ENCODE measurements around a stretch of chr3.

- PRO-cap, result no peak
- RRBS, result 21% methylated on average over 6 of the region's 14 CpGs
Observed at GRCh38 chr3:65954265-65954936, 84.3 kb downstream of the MAGI1 start.

DNA sequence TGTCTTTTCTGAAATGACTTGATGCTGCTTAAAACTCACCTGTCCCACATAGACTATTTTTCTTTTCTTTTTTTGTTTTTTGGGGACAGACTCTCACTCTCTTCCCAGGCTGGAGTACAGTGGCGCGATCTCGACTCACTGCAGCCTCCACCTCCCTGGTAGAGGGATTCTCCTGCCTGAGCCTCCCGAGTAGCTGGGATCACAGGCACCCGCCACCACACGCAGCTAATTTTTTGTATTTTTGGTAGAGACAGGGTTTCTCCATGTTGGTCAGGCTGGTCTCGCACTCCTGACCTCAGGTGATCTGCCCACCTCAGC is 36.3 kb downstream of the MAGI1 start:
- PRO-cap, result no peak
- RRBS, result no CpG with 5 or more reads among the region's 7 CpGs

DNA sequence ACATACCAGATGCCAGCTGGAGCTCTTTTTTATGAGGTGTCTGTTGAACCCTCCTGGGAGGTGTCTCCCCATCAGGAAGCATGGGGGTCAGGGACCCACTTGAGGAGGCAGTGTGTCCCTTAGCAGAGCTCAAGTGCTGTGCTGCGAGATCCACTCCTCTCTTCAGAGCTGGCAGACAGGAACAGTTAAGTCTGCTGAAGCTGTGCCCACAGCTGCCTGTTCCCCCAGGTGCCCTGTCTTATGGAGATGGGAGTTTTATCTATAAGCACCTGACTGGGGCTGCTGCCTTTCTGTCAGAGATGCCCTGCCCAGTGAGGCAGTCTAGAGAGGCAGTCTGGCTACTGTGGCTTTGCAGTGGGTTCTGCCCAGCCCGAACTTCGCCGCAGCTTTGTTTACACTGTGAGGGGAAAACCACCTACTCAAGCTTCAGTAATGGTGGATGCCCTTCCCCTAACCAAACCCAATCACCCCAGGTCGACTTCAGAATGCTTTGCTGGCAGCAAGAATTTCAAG is 91.1 kb downstream of the SLC25A26 start:
- PRO-cap, result no peak
- RRBS, result no CpG with 5 or more reads among the region's 5 CpGs

DNA sequence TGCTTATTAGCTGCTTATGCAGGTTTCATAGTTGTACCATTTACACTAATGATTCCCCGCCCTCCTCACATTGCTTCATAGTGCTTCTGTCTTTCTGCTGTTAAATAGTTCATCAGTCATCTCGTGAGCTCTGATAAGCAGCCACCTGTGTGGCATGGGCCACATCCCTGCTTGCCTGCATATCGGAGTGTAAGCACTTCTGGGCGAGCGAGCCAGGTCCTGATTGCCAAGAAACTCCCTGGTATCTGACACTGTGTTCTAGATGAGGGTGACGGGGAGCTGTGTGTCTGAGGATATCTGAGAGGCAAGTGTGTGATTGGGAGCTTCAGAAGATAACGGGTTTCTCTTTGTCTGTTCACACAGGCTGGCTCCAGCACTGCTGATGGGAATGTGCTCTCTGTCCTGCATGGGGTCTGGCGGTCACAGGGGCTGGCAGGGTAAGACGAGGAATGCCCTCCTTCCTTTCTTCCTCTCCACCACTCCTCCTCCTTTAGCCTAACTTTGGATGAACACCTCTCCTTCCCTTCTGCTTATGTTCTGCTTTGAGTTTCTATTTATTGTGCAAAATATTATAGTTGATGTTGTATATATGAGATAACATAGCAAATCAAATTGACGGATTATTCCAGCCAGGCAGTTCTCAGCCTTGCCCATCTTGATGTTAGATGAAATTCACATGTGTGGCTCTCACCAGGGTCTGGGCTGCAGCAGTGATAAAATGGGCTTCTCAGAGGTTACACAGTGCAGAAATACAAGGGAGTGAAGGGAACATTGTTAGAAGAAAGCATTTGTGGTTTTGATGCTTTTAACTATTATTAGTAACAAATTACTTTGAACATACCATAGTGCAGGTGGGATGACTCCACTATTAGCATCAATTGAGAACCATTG is 130.4 kb downstream of the LRIG1 start:
- PRO-cap, result no peak
- RRBS, result no CpG with 5 or more reads among the region's 10 CpGs

GRCh38 chr3:66377696-66378370 is 123.0 kb downstream of the LRIG1 start:
- PRO-cap, result no peak
- RRBS, result no CpG with 5 or more reads among the region's 8 CpGs

DNA sequence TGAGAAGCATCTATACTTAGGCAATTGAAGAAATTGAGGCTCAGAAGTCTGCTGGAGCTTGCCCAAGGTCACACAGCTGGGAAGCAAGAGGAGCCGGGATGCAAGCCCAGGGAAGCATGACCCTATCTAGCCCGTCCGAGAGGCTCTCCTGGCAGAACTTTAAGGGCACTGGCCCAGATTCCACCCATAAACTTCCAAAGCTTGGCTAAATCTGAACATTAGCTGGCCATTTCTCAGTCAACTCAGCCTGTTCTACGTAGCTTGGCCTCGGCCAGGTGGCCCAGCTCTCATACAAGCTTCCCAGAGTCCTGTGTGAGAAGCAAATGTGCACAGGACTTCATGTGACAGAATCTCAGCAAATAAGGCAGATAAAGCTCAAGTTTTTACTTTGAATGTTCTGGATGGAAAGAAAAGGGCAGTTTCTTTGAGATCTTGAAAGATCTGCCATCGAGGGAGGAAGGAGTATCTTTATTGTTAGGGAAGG is 75.7 kb downstream of the LRIG1 start:
- PRO-cap, result no peak
- RRBS, result no CpG with 5 or more reads among the region's 6 CpGs

GRCh38 chr3:66475367-66476412 is 25.1 kb downstream of the LRIG1 start:
- PRO-cap, result no peak
- RRBS, result no CpG with 5 or more reads among the region's 12 CpGs

GRCh38 chr3:66485524-66486066 is 15.2 kb downstream of the LRIG1 start:
- PRO-cap, result no peak
- RRBS, result no CpG with 5 or more reads among the region's 9 CpGs

- PRO-cap, result no peak
- RRBS, result no CpG with 5 or more reads among the region's 12 CpGs
Observed at GRCh38 chr3:66972225-66972532, 25.9 kb upstream of the KBTBD8 start.

DNA sequence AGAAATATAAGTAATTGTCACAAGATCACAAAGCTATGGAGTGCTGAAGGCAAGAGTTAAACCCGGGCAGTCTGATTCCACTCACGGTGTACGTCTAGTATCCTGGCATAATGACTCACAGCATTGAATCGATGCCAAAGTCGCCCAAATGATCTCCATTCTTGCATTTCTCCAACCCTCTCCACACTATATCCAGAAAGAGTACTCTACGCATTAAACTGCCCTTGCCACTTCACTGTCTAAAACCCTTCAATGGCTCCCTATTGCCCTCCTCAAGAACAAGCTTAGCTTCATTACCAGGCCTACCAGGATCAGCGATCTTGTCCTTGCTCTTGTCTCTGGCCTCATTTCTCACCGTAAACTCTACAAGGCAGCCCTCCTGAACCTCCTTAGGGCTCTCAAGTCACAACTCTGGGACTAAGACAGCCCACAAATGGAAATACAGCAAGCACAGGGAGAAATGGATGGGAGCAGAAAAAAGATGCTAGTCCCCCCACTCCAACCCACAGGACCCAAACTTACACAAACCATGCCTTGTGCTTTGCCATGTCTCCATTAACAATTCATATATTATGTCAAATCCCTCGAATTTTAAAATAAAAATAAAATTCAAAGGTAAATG is 7.6 kb downstream of the SUCLG2 start:
- PRO-cap, result no peak
- RRBS, result no CpG with 5 or more reads among the region's 9 CpGs

- PRO-cap, result no peak
- RRBS, result no CpG with 5 or more reads among the region's 5 CpGs
Observed at GRCh38 chr3:67658159-67658491, 3.7 kb upstream of the SUCLG2 start.

DNA sequence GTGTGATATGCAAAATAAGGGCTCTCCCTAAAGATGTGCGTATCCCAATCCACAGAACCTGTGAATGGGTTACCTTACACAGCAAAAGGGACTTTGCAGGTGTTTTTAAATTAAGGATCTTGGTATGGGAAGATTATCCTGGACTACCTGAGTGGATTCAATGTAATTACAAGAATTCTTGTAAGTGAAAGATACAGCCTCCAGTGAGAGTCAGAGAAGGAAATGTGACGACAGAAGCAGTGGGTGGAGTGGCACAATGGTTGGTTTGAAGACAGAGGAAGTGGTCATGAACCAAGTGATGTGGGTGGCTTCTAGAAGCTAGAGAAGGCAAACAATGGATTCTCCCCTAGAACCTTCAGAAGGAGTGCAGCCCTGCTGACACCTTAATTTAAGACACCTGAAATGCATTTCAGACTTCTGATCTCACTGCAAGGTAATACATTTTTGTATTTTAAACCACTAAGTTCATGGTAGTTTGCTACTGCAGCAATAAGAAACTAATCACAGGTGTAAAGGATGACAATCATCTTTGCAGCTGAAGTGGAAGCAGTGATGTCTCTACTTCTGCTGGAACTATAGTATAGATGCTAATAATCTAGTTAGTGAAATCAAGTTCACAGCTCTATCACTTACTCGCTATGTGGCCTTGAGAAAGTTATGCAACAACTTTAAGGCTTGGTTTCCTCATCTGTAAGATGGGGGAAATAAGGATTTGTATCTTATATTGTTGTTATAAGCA is 53.7 kb downstream of the TAFA1 start:
- PRO-cap, result no peak
- RRBS, result no CpG with 5 or more reads among the region's 3 CpGs

GRCh38 chr3:69012839-69013559 is 485 bp downstream of the EOGT start:
- PRO-cap, result bidirectional peak, plus-strand start at chr3:69013095, minus-strand start at chr3:69013104; bidirectional peak, plus-strand start at chr3:69013417, minus-strand start at chr3:69013260
- RRBS, result 2% methylated on average over 29 of the region's 77 CpGs

DNA sequence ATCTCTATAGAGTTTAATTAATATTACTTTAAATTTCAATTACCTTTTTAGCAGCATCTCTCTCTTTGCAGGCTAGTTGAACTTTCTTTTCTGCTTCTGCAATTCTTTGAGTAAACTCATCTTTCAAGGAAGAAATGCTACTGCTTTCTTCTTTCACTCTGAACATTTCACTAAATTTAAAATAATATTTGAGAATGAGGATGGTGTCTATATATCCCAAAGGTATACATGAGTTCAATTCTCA is 8.5 kb downstream of the TMF1 start:
- PRO-cap, result no peak

DNA sequence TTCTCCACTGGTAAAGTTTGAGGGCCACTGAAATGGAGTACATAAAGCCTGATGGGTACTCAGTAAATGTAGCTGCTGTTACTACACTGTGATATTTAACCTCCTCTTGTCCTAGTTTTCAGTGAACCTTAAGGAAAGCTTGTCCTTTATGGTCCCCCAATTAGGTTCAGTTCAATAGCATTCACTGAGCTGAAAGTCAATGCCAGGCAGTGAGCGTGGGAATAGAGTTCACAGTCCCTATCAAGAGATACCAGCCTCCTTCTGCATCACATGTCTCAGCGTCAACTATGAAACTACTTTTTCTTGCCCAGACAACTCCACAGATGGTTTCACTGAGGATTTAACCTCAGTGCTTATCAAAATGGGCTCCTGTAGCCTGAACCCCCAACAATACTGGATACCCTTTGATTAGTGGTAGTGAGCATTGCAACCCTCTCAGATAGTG is 1.3 kb upstream of the UBA3 start:
- PRO-cap, result no peak
- RRBS, result no CpG with 5 or more reads among the region's 2 CpGs

DNA sequence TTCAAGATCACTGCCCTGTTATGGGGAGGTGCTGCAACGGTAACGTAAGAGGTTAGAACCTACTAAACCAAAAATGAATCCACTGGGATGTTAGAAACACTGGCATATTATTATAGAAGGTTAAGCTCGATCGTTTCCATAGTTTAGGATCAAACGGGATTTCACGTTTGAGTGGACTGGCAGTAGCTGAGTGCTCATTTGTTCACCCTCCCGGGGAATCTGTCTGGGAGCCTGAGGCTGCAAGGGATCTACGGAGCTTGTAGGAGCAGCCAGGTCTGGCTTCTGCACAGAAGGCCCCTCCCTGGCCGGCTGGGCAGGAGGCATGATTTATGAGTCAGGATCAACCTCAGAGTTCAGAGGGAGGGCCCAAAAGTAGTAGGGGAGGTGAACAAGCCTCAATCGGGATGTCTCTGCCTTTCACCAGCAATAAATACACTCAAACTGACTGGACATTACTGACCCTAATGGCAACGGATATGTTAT is 109.4 kb upstream of the LMOD3 start:
- PRO-cap, result no peak
- RRBS, result 13% methylated on average over 2 of the region's 11 CpGs

DNA sequence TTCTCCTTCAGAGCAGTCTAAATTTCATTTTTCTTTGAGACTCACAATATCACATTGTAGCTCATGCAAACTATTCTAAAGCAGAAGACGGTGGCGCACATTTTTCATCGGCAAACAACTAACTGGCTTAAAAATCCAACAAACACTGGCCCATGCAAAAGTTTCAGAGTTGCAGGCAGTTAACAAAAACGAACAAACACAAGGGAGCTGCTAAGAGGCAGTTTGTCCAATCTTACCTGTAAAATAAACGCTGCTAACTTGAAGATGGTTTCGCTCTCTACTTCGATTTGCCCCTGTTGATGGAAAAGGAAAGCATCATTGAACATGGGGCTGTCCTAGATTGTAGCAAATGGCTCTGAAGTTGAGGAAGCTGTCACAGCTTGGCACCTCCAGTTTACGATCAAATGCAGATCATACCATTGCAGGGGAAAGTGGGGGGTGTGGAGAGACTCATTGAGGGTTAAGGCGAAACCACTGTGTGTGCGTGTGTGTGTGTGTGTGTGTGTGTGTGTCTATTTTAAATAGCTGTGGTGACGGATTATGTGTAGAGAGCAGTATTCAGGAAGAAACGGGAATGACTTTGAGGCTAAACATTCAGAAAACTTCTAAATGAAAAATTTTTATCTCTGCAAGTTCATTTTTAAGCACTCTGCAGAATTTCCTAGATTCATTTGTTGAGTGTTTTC is 127.6 kb upstream of the LMOD3 start:
- PRO-cap, result unidirectional peak, minus-strand start at position 351 of the sequence
- RRBS, result no CpG with 5 or more reads among the region's 12 CpGs

- PRO-cap, result no peak
- RRBS, result no CpG with 5 or more reads among the region's 4 CpGs
Observed at GRCh38 chr3:69293243-69293559, 92.7 kb downstream of the FRMD4B start.

- PRO-cap, result no peak
- RRBS, result no CpG with 5 or more reads among the region's 10 CpGs
Observed at GRCh38 chr3:69763404-69764045, 24.3 kb downstream of the MITF start.

DNA sequence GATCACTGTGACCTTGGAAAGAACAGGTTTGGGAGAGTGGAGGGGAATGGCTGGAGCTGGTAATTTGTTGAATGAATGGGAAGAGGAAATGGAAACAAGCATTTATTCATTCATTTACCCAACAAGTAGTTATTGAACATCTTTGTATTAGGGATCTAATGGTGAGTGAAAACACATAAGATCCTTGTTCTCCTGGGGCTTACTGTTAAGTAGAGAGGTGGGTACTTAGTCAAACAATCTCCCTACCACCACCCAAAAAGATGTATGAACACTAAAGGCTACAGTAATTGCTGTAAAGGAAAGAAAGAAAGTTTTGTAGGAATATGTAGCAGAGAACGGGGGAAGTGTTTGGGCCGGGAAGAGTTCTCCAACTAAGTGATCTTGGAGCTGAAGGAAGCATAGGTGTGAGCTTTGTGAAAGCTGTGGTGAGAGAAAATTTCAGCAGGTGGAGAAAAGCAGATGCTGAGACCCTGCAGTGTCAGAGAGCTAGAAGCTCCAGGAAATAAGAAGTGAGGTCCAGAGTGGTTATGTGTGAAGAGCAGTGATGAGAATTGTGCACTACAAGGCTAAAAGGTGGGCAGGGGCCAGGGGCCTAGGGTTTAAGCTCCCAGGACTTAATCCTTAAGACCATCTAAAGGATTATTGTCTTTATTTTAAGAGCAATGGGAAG is 159.6 kb downstream of the MITF start:
- PRO-cap, result no peak
- RRBS, result no CpG with 5 or more reads among the region's 2 CpGs

All from kidney (tissue), 2 donors.